Measurements from ENCODE around the gene COLQ.

- RRBS: no CpG with 5 or more reads among the region's 8 CpGs
Observed at GRCh38 chr3:14454411-14454873, 52.0 kb downstream of the SLC6A6 start.

DNA sequence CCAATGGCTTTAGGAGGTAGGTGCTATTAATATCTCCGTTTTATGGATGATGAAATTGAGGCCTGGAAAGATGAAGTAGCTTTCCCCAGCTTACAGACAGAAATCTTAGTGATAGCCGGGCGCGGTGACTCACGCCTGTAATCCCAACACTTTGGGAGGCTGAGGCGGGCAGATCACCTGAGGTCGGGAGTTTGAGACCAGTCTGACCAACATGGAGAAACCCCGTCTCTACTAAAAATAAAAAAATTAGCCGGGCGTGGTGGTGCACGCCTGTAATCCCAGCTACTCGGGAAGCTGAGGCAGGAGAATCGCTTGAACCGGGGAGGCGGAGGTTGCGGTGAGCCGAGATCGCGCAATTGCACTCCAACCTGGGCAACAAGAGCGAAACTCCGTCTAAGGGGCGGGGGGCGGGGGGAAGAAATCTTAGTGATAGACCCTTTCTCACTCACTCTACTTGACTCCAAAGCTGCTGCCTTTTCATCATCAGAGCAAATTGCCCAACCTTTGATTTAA is 1.0 kb downstream of the CCDC174 start:
- RRBS: no CpG with 5 or more reads among the region's 23 CpGs

DNA sequence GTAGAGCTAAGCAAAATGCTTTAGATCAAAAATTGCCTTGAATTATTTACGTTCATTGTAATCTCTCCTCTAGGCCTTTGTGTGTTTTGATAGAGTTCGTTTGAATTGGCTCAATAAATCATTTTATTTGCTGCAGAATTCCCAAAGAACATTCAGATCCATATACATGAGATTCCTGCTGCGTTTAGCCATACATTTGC is 234 bp upstream of the C3orf20 start:
- RRBS: no CpG with 5 or more reads among the region's 3 CpGs

DNA sequence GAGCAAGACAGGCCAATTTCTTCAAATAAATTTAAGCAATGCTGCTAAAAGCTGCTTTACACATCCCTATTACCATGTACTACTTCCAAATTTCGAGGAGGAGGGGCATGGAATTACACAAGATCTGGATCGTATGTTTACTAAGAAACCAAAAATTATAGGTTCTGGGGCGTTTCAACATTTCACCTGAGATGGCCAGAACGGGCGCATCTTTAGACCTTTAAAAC is 662 bp upstream of the NR2C2 start:
- RRBS: no CpG with 5 or more reads among the region's 5 CpGs

DNA sequence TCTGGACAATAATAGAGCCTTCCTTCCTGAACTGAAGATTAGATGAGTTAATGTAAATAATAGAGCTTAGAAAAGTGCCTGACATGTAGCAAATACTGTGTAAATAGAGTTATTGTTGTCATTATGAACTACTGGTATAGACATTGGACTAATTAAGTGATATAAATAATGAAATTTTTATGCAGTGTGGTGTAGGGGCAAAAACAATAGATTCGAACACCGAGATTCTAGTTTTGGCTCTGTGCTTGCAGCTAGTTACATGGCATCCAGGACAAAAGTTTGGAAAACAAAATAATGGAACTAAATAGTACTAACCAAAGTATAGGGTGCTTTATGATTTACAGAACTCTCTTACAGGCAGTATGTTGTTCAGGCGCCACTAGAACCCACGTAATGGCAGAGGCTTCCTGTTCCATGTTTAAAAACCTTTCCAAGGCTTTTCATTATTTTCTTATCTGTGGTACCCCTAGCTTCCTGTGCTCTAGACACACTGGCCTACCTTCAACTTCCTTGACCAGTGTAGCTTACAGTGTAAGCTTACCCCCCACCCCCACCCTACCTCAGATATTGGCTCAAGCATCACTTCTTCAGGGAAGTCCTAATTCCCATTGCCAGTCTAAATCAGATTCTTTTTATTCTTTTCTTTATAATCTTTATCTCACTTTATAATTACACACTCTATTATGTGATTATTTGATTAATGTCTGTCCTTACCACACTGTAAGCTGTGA is 2.8 kb downstream of the NR2C2 start:
- RRBS: no CpG with 5 or more reads among the region's 4 CpGs

GRCh38 chr3:15107299-15107957 is 8.5 kb upstream of the RBSN start:
- RRBS: no CpG with 5 or more reads among the region's 7 CpGs

GRCh38 chr3:15256605-15257590 is 50.9 kb downstream of the CAPN7 start:
- RRBS: no CpG with 5 or more reads among the region's 10 CpGs

DNA sequence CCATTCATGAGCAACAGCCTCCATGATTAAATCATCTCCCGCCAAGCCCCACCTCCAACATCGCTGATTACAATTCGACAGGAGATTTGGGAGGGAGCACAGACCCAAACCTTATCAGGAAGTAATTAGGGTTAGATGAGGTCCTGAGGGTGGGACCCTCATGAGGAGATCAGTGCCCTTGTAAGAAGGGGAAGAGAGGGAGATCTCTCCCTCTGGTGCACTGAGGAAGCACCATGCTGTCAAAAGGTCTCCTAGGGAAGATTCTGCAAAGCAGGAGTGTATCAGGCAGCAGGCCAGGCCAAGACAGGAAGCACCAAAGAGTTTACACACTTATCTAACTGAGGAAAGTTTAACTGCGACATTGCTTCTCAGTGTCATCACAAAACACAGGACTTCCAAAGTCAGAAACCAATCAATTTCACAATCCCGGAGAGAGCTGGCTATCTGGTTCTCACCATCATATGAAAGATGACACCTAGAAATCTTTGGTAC is 57.4 kb downstream of the SH3BP5 start:
- RRBS: no CpG with 5 or more reads among the region's 5 CpGs

- RRBS: no CpG with 5 or more reads among the region's 2 CpGs
Observed at GRCh38 chr3:15297601-15298132, 34.7 kb downstream of the SH3BP5 start.

DNA sequence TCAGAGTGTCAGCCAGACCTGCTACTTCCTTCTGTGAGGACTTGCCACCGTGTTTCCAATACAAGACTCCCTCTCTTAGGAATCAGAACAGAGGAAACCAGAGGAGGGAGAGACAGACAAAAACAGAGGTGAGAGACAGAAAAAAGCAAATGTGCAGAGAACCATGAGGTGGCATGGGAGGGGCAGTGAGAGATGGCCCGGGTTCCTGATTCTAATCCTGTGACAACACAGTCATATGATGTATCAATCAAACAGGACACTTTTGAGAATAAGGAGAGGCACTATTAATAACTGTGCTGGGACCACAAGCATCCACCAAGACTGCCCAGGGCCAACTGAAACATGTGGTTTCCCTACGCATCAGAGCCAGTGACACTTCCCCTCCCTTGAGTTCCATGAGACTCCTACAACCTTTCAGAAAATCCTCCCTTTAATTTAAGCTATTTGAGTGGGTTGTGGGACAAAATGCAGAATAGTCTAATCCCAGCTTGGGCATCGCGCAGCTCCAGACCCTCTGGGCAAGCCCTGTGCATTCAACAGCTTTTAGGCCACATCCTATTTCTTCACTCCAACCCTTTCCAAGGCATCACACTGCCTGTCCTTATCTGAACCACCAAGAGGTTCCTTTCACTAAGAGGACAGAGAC is 17.4 kb downstream of the SH3BP5 start:
- RRBS: no CpG with 5 or more reads among the region's 5 CpGs

- RRBS: no CpG with 5 or more reads among the region's 3 CpGs
Observed at GRCh38 chr3:15409020-15409616, 18.2 kb downstream of the METTL6 start.

DNA sequence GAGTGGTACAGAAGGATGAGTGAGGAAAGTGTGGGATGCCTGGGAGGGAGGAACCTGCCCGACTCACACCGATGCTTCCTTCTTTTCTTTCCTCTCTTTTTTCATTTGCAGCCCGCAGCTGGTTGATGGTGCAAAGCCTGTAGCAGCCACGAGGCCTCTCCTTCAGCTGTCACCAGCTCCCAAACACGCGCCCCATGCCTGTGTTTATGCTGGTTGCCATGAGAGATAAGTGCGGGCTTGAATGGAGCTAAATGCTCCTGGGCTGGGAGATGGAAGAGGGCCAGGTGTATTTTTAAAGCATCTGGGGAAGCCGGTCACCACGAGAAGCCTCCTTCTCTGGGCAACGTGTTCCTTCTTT is 9.4 kb downstream of the COLQ start:
- RRBS: no CpG with 5 or more reads among the region's 10 CpGs

GRCh38 chr3:15521548-15522330 is at the start of gene COLQ:
Gene COLQ, minus strand, starts transcription at chr3:15521706.
- RRBS: no CpG with 5 or more reads among the region's 8 CpGs

GRCh38 chr3:15732565-15732848 is 65.3 kb downstream of the ANKRD28 start:
- RRBS: no CpG with 5 or more reads among the region's 5 CpGs

- RRBS: no CpG with 5 or more reads among the region's 2 CpGs
Observed at GRCh38 chr3:15746953-15747624, 50.7 kb downstream of the ANKRD28 start.

- RRBS: no CpG with 5 or more reads among the region's 6 CpGs
Observed at GRCh38 chr3:15756266-15757158, 41.3 kb downstream of the ANKRD28 start.

- RRBS: no CpG with 5 or more reads among the region's 1 CpG
Observed at GRCh38 chr3:15796778-15797073, 1.1 kb downstream of the ANKRD28 start.

DNA sequence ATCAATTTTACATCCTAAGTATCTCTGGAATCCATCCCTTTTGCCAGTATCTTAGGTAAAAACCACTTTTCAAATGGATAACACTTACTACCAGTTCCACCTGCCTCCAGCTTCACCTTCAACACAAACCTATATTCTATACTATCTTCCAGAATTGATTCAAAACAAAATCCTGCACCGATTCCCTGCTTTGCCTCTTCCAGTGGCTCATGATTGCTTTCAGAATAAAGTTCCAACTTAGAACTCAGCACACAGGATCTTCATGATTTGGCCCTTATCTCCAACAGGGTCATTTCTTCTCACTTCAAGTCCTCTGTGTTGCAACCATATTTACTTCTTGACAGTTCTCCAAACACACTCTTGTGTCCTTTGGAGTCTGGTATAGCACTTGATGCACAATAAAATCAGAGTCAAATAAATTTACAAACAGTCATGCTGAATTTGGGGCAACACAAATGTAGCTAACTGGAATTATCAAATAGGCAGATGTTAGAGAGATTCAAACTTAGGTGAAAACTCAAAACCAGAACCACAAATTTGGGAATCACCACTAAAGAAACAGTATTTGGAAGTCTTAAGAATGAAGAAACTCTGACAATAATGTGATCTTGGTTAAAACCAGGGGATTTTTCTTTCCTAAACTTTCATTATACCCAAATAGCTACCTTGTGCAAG is 50.0 kb upstream of the ANKRD28 start:
- RRBS: no CpG with 5 or more reads among the region's 1 CpG

- RRBS: 1% methylated on average over 50 of the region's 128 CpGs
Observed at GRCh38 chr3:15859240-15860287, 61.8 kb upstream of the ANKRD28 start.

DNA sequence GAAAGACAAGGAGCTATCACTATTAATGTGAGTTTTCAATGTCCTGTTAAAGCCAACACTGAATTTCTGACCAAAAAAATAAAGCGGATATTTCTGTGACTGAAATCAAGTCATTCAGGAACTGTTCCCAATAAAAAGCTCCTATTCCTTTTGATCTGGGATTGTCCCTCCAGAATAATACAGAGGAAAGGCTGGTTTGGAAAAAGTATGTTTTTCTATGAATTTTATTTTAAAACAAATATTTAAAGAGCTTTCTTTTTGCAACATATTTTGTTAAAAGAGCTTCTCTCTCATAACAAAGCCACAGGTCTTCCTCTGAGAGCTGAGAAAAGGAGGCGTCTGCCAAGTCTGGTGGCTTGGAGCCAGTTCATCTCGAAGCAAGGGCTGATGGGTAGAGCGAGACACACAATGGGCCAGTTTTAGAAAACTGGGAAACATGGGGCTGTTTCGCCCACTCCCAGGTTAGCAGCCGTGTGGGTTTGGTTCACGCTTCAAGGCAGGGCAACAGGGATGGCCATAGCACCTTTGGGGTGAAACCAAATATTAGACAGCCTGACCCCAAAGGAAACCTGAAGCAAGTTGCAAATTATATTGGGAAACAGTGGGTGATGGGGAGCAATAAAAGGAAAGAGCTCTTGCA is 88.7 kb upstream of the GALNT15 start:
- RRBS: no CpG with 5 or more reads among the region's 7 CpGs